Tongue (tissue), 2 donors: Measurements from ENCODE around the genes LLGL1, FOXO3B and SLC5A10.

GRCh38 chr17:18225132-18226566 lies at the start of gene LLGL1:
Gene LLGL1, plus strand, starts transcription at chr17:18225635.
- RAMPAGE, long total RNA = no peak

- RAMPAGE, long total RNA = no peak
These were observed 9.6 kb downstream of the SMCR8 start for GRCh38 chr17:18324562-18325296.

- RAMPAGE, long total RNA = no peak
These were observed 2.9 kb downstream of the SHMT1 start for GRCh38 chr17:18360373-18360970.

GRCh38 chr17:18610066-18610523 lies 34.1 kb downstream of the TBC1D28 start:
- RAMPAGE, long total RNA = no peak

DNA sequence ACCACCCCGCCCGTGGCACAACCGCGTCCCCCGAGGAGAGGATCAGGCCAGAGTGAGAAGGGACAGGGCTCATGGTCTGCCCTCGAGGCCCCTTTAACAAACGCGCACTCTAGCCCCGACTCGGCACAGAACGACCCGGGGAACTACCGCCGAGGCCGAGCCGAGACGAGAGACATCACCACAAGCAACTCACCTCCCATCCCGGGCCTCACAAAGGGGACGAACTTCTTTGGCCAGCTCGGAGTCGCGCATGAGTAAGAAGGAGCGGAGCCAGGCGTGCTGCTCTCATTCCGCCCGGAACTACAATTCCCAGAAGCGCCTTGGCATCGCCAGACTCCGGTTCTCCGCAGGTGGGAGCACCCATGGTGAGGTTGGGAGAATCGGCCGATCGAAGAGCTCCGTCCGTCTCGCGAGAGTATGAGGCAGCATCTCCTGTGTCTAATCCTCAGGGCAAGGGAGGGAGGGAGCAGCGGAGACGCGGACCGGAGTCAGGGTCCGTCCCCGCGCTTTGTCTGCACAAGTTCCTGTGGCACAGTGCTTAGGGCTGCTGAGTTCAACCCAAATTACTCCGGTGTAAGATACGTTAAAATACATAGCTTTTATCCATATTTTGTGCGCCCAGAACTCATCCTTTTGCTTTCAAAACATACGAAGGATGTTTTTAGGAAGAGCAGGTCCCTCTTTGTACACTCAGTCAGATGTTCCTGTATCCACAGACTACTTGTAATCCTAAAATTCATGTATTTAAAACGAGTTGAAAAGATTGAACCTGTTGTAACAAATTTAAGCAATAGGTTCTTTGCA lies at the start of gene FOXO3B:
Gene FOXO3B, minus strand, starts transcription at position 304 of the 804 bp plus-strand sequence.
- RAMPAGE, long total RNA = no peak

- RAMPAGE, long total RNA = no peak
These were observed 2.3 kb upstream of the SLC5A10 start for GRCh38 chr17:18949516-18950182.

DNA sequence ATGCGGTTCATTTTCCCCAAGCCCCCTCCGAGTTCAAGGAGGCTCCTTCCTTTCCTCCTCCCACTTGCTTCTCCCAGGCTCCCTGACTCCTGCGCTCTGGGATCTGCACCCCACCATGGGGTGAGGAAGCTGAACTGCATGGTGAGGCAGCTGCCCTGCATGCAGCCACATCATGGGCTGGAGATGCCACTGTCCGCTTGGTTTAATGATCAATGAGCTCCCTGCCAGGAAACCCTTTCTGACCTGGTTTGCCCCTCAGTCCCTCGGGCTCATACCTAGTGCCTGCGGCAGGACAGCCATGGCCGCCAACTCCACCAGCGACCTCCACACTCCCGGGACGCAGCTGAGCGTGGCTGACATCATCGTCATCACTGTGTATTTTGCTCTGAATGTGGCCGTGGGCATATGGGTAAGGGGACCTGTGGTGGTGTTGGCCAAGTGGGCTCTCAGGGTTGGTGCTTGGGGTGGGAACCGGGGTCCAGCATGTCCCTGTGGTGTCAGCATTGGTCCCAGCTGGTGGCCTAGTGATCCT lies at the start of gene SLC5A10:
Gene SLC5A10, plus strand, starts transcription at position 258 of the 532 bp plus-strand sequence.
- RAMPAGE, long total RNA = no peak

DNA sequence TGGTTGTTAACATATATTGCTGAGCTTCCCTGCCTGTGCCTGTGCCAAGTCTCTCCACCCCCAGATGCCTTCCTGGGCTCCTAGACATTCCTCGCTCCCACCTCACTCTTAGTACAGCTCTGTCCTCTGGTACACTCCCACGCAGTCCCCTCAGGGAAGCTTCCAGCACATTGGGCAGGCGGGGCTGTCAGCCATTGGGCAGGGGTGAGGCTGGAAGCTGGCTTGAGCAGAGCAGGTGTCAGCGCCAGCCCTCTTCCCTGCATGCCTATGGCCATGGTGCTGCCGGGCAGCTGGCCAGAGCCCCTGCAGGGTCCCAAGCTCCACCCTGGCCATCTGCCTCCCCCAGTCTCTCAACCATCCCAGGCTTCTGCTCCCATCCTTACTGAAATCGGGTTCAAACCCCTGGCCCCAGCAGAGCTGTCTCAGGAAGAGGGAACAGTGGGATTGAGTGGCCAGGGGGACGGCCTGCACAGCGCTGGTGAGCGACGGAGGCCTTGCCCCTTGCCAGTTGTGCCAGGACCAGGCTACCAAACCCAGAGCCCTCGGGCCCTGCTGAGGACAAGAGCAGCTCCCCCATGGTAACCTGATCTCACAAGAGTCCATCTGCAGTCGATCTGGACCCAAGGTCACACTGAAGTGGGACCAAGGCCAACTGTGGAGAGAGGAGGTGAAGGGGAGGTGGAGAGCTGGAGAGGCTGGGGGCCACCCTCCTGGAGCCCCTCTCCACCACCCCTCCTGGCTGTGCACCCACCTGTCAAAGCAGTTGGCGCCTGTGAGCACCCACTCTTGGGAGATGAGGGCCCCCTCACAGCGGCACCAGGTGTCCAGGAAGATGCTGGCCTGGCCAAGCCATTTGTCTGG lies 2.4 kb upstream of the B9D1 start:
- RAMPAGE, long total RNA = no peak

DNA sequence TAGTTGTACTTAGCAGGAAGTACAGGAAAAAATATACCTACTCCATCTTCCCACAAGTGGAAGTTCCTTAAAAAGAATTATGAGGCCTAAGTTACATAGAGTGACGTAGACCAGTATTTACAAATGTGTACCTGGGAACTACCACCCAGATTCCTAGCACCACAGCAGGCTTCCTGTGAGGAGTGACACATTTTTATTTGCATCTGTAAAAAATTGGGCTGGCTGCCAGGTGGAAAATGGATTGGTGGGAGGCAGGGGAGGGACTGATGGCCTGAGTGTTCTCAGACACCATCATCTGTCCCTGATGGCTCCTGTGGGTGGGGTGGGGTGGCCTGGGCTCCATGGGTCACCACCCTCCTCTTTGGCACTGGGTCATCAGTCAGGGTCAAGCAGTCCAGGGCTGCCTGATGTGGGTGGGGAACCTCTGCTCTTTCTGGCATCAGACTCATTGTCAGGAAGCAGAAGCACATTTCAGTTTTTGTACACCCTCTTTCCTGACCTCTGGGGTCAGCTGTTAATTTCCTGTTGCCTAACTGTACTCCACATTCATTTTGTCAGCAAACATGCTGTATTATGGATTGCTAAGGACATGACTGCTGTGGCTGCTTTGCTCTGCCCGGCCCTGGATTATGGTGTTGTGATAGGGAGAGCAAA lies 11.4 kb upstream of the MFAP4 start:
- RAMPAGE, long total RNA = no peak

GRCh38 chr17:19452588-19452771 lies 41.4 kb downstream of the RNF112 start:
- RAMPAGE, long total RNA = no peak

- RAMPAGE, long total RNA = no peak
These were observed 25.3 kb upstream of the SLC47A1 start for GRCh38 chr17:19508349-19508724.

- RAMPAGE, long total RNA = no peak
These were observed 480 bp upstream of the ALDH3A2 start for GRCh38 chr17:19647852-19648690.

GRCh38 chr17:19730840-19731456 lies 14.6 kb upstream of the SLC47A2 start:
- RAMPAGE, long total RNA = no peak

- RAMPAGE, long total RNA = no peak
These were observed 7.7 kb downstream of the SPECC1 start for GRCh38 chr17:20016829-20017360.

GRCh38 chr17:20156937-20157028 lies 147.6 kb downstream of the SPECC1 start:
- RAMPAGE, long total RNA = no peak

DNA sequence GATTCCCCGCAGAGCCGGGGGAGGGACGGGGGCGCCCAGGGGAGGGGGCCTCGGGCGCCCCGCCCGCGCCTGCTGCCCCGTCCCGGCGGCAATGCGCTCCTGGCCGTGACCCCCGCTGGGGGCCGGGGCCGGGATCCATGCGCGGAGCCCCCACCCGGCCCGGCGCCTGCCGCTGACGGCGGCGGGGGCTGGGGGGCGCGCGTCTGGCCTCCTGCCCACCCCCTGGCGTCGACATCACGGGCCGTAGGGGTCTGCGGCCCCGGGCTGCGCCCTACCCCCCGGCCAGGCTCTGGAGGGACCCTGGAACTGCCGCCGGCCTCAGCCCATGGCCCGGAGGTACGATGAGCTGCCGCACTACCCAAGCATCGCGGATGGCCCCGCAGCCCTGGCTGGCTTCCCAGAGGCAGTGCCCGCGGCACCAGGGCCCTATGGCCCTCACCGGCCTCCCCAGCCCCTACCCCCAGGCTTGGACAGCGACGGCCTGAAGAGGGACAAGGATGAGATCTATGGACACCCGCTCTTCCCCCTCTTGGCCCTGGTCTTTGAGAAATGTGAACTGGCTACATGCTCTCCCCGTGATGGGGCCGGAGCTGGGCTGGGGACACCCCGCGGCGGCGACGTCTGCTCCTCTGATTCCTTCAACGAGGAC lies 9.6 kb downstream of the CDRT15L2 start:
- RAMPAGE, long total RNA = no peak

DNA sequence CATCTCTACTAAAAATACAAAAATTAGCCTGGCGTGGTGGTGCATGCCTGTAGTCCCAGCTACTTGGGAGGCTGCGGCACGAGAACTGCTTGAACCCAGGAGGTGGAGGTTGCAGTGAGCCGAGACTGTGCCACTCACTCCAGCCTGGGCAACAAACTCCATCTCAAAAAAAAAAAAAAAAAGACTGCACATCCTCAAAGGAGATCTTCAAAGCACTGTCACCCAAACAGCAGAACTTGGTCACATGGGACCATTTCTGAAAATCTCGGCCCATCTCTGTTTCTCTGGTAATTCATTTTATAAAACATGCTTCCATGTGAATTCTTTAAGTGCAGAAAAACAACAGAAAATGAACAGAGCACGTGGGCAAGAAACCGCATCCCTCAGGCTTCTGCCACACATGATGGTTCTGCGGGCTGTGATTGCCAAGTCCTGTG lies 41.9 kb downstream of the USP22 start:
- RAMPAGE, long total RNA = no peak

- RAMPAGE, long total RNA = no peak
These were observed 31.6 kb downstream of the USP22 start for GRCh38 chr17:21011139-21011615.

DNA sequence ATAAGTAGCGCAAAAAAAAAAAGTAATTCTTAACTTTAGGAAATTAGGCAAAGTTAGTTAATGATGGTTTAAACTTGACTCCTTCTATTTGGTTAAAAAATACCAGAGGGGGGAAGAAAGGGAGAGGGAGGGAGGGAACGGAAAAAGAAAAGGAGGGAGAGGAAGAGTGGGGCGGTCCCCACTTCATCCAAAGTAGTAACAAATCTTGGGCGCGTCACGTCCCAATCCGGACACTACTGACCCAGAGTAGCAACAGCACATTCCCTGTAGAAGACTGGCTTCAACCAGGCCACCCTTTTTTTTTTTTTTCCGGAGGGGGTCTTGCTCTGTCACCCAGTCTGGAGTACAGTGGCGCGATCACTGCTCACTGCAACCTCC lies 2.2 kb downstream of the USP22 start:
- RAMPAGE, long total RNA = no peak

GRCh38 chr17:21125849-21126290 lies 894 bp upstream of the DHRS7B start:
- RAMPAGE, long total RNA = no peak